Cerebral cortex (tissue), 2 donors: ENCODE measurements around the genes PLOD2 and CPA3.

DNA sequence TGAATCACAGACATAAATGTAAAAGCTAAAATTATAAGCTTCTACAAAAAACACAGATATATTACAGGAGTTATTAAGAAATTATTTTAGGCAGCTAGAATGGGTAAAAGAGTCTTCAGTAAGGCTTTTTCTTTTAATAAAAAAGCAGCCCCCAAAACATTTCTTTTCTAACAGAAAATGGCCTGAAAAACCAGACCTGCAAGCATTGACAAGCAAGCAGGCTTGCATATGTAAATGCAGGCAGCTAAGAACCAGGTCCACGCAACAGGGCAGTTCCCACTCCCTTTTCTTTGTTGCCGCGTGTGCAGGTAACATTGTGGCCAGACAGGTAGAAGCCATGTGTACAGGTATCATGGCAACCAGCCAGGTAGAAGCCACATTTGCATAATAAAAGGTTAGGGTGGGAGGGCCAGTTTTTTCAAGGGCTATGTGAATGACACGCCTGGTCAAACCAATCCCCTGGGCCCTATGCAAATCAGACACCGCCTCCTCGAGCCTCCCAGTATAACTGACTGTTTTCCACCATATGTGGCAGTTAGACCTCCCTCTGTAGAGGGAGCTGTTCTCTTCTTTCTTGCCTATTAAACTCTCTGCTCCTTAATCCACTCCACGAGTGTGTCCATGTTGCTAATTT, 22.1 kb downstream of the PCOLCE2 start:
- PRO-cap, 2 experiments, result no peak in any of the 2 experiments

GRCh38 chr3:142940459-142941013, 22.9 kb downstream of the PAQR9 start:
- PRO-cap, 2 experiments, result no peak in any of the 2 experiments

DNA sequence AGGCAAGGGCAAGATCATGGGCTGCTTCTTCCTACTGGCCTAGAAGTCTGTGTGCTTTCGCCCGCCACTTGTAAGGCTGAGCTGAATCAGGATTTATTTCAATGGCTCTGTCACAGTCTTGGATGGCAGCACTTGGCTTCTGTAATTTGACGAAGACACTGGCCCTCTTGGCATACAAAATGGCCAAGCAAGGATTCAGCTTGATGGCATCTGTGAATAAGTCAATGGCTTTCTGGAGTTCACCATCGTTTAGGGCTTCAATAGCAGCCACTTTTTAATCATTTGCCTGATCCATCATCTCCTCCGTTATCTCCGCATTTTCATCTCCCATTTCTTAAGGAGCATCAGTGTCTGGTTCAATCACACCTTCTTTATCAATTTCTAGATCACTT, 330.7 kb downstream of the SLC9A9 start:
- PRO-cap, 2 experiments, result no peak in any of the 2 experiments

DNA sequence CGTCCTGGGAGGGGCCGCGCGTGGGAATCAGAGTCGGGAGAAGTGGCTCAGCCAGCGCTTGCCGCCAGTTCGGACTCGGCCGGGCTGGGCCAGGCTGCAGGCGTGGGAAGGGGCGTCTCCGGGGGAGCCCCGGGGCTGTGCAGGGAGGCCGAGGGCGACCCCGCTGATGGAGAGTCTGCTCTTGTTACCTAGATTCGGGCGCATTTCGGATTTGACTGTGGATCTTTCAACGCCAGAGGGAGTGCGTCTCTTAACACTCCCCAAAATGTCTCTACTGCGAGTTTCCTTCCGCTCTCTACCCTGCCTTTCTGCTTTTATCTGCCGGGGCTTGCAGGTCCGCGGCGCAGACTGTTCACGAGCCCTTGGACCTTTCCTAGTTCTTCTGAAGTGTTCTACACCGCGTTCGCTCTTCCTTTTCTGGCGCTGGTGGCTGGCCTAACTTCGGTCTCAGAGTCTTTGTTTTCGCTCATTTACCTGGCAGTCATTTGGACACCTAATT, 1.4 kb downstream of the DIPK2A start:
- PRO-cap, 2 experiments, result peak in 1 of 2 experiments; most common plus-strand start position 67 of the sequence (in 1); most common minus-strand start position 207 of the sequence (in 1)

GRCh38 chr3:144502263-144502821, 530.7 kb downstream of the DIPK2A start:
- PRO-cap, 2 experiments, result no peak in any of the 2 experiments

- PRO-cap, 2 experiments, result no peak in any of the 2 experiments
Observed at GRCh38 chr3:146142572-146142924, 18.4 kb downstream of the PLOD2 start.

DNA sequence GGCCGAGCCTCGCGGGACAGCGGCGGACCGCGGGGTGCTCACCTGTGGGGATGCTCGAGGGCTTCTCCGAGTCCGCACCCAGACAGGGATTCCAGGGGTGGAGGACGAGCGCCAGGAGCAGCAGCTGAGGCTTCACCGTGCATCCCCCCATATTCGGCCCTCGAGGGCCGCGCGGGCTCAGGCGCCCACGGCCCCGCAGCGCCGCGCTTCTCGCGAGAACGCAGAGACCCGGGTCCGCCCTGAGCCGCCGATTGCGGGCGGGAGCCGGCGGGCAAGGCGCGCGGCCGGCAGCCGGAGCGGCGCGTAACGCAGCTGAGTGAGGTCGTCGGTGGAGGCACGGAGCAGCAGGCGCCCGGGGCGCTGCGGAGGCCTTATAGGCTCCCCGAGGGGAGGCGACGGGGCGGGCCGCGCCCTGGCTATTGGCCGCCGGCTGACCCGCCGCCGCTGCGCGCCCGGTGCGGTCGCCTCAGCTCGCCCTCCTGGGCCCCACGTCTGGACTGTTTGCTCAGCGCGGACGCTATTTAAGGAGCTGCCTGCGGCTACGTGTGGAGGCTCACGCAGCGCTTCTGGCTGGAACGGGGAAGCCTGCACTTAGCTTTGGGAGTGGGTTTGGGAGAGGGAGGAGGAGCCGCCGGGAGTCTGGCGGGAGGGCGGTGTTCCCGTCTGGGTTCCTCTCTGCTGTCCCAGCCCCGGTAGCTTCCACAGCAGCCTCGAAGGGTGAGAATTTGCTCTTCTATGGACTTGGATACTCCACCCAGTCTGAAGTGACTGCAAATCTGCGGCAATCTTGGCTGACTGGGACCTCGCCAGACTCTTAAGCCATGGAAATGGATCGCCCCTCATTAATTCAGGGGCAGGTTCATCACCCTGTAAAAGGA, at the start of gene PLOD2:
Gene PLOD2, minus strand, starts transcription at position 346 of the 878 bp plus-strand sequence.
- PRO-cap, 2 experiments, result peak in 2 of 2 experiments; most common plus-strand start position 250 of the sequence (in 1); most common minus-strand start position 346 of the sequence (in 2)

GRCh38 chr3:146238847-146239658, 11.9 kb downstream of the PLSCR4 start:
- PRO-cap, 2 experiments, result no peak in any of the 2 experiments

DNA sequence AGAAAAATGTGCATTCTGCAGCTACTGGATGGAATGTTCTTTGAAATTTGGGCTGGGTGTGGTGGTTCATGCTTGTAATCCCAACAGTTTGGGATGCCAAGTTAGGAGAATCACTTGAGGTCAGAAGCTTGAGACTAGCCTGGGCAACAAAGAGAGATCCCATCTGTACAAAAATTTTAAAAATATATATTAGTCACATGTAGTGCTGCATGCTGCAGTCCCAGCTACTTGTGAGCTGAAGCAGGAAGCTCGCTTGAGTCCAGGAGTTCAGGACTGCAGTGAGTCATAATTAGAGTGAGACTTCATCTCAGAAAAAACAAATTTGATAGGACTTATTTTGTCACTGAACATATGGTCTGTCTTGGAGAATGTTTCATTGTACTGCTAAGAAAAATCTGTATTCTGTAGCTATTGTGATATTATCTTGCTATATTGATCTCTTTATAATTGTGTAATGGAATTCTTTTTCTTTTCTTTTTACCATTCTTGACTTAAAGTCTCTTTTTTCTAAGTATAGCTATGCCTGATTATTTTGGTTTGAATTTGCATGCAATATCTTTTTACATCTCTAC, 63.0 kb upstream of the PLSCR4 start:
- PRO-cap, 2 experiments, result no peak in any of the 2 experiments

DNA sequence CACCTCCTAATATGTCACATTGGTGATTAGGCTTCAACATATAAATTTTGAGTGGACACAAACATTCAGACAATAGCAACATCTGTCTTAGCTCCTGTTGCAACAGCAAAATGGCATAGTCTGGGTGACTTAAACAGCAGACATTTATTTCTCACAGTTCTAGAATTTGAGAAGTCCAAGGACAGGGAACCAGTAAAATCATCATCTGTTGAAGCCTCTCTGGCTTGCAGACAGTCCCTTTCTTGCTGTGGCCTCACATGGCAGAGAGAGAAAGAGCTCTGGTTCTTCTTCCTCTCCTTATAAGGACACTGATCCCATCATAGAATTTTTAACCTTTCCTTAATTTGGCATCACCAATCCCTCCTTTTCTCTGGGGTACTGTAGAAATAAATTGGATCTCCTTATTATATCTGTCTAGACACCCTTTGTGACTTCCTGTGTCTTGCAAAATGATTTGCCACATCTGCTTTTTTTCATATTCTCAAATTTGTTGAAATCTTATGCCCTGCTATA, 3.4 kb upstream of the PLSCR2 start:
- PRO-cap, 2 experiments, result no peak in any of the 2 experiments

- PRO-cap, 2 experiments, result no peak in any of the 2 experiments
Observed at GRCh38 chr3:147369308-147370042, 36.9 kb downstream of the ZIC4 start.

DNA sequence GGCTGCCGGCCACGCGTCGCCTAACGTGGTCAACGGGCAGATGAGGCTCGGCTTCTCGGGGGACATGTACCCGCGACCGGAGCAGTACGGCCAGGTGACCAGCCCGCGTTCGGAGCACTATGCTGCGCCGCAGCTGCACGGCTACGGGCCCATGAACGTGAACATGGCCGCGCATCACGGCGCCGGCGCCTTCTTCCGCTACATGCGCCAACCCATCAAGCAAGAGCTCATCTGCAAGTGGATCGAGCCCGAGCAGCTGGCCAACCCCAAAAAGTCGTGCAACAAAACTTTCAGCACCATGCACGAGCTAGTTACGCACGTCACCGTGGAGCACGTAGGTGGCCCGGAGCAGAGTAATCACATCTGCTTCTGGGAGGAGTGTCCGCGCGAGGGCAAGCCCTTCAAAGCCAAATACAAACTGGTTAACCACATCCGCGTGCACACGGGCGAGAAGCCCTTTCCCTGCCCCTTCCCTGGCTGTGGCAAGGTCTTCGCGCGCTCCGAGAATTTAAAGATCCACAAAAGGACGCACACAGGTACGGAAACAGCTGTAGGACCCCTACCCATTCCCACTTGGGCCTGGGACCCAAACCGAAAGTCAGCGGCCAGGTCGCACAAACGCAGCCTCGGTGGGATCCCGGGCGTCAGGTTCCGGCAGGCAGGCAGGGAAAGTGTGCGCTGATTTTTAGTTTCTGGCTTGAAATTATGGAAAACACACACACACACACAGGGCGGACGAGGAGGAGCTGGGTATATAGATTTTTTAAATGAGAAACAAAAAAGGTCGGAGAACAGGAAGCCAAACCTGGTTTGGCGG, 1.6 kb downstream of the ZIC1 start:
- PRO-cap, 2 experiments, result no peak in any of the 2 experiments

GRCh38 chr3:147411376-147411767, 2.2 kb downstream of the ZIC1 start:
- PRO-cap, 2 experiments, result no peak in any of the 2 experiments

- PRO-cap, 2 experiments, result no peak in any of the 2 experiments
Observed at GRCh38 chr3:147945864-147946443, 536.8 kb downstream of the ZIC1 start.

DNA sequence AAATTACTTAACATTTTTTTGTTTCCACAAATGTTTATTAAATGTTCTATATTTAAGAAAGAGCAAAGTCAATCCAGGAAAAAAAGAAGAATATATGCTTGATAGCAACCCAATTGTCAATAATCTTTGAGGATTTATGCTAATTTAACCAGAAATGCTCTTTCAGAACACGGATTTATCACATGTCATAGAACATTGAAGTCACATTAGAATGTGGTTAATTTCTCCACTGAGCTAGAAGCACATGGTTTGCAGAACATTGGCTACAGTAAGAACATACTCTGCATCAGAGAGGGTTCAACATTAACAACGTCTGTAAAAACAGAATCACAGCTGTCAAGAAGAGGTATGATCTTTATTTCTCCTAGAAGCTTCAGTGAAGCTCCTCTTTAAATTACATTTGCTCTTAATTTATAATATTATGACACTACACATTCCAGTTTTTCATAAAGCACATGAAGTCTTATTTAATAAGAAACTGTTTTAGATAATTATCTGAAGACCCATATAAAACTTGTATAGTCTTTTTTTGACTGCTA, 619.7 kb upstream of the AGTR1 start:
- PRO-cap, 2 experiments, result no peak in any of the 2 experiments

DNA sequence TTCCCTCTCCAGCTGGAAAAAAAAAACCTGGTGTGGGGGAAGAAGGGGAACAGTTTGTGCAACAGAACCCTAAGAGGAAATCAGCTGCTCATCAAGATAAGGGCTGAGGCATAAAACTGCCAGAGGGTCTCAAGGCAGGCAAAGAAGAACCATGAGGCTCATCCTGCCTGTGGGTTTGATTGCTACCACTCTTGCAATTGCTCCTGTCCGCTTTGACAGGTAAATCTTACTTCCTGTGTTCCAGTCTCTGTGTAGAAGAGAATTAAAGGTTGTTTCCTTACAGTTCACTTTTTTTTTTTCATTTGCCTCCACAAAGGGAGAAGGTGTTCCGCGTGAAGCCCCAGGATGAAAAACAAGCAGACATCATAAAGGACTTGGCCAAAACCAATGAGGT, at the start of gene CPA3:
Gene CPA3, plus strand, starts transcription at position 140 of the 394 bp plus-strand sequence.
- PRO-cap, 2 experiments, result no peak in any of the 2 experiments

DNA sequence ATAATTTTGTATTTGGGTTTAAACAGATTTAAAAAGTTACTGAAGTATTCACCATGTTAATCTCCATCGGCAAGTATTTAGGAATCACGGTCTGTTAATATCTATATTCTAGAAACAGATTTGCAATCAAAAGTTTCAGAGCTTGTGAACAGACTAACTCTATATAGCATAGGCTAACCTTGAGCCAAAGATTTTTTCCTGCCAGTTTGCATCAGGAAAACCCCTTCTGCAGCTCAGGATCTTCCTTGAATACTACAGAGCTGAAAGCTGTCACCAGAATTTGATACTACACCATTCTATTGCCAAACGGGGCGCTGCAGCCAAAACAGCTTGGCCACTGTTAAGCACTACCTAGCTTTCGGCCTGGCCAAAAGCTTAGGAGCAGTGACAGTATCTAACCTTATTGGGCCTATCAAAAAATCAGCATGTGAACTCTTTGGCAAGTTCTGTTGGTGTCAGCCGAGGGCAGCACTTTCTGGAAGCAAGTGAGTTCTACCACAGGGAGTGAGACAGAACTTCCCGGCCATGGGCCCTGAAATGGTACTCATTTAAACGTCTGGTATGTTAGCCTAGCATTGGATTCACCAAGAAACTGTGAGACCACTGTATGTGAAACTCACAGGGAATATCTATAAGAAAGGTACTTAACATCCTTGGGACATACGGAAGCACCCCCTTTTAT, 16.1 kb upstream of the GYG1 start:
- PRO-cap, 2 experiments, result no peak in any of the 2 experiments

- PRO-cap, 2 experiments, result no peak in any of the 2 experiments
Observed at GRCh38 chr3:148996223-148996574, 4.9 kb downstream of the GYG1 start.

DNA sequence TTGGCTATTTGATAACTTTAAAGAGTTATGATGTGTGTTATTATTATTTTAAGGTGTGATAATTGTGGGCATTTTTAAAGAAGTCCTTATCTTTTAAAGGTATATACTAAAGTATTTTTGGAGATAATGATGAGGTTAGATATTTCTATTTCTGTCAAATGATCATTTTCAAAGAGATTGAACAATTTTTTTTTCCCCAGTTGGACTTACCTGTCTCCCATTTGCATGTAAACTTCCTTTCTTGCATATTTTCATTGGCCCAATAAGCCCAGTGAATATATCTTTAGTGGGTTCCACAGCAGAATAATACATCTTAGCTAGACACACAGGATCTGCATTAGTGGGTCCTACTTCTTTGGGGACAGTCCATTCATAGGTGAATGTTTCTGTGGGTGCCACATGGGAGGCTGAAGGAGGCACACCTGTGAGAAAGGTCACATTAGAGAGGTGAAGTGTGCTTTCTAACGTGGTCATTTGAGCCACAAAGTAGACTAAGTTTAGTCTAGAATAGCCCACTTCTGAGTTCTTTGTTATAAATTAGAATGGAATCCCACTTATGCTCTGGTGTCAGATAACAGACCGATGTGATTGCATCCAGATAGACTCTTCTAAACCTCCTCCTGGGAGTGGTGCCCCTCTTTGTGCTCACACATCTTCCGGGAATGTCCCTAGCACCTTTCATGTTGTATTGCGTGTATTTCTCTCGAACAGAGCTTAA, 23.3 kb downstream of the CP start:
- PRO-cap, 2 experiments, result no peak in any of the 2 experiments

- PRO-cap, 2 experiments, result no peak in any of the 2 experiments
Observed at GRCh38 chr3:149222940-149223383, 1.3 kb upstream of the CP start.